Camera-type eye (tissue), 1 donor: Measurements from ENCODE around the genes EXOC6B and EGR4.

DNA sequence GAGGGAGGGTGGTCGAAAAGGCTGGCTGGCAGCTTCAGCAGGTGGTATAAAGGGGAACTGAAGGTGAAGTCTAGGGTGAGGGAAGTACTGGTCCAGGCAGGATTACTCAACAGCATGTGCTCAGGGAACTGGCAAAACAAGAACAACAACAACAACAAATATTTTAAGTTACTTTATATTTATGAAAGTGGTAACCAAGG is 40.7 kb upstream of the PCBP1 start:
- RAMPAGE, long total RNA = no peak

DNA sequence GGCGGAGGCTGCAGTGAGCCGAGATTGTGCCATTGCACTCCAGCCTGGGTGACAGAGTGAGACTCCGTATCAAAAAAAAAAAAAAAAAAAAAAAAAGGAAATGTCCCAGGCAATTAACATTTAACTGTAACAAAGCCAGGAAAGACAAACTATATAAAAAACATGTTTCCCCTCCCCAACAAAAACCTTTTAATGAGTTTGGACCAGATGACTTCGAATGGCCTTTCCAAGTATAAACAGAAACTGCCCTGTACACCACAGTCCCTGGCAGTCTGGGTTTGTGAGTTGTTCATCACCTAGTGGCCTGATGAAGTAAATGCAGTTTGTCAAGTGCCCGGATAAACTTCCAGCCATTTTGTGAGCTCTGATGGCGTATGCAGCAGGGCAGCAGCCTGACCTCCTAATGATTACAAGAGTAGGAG is 16.6 kb upstream of the PCBP1 start:
- RAMPAGE, long total RNA = no peak

DNA sequence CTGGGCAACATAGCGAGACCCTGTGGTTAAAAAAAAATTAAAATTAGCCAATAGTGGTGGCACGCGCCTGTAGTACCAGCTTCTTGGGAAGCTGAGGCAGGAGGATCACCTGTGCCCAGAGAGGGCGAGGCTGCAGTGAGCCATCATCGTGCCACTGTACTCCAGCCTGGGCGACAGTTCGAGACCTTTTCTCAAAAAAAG is 36.4 kb downstream of the PCBP1 start:
- RAMPAGE, long total RNA = no peak

- RAMPAGE, long total RNA = no peak
Observed at GRCh38 chr2:70141158-70141329, 49.8 kb downstream of the C2orf42 start.

DNA sequence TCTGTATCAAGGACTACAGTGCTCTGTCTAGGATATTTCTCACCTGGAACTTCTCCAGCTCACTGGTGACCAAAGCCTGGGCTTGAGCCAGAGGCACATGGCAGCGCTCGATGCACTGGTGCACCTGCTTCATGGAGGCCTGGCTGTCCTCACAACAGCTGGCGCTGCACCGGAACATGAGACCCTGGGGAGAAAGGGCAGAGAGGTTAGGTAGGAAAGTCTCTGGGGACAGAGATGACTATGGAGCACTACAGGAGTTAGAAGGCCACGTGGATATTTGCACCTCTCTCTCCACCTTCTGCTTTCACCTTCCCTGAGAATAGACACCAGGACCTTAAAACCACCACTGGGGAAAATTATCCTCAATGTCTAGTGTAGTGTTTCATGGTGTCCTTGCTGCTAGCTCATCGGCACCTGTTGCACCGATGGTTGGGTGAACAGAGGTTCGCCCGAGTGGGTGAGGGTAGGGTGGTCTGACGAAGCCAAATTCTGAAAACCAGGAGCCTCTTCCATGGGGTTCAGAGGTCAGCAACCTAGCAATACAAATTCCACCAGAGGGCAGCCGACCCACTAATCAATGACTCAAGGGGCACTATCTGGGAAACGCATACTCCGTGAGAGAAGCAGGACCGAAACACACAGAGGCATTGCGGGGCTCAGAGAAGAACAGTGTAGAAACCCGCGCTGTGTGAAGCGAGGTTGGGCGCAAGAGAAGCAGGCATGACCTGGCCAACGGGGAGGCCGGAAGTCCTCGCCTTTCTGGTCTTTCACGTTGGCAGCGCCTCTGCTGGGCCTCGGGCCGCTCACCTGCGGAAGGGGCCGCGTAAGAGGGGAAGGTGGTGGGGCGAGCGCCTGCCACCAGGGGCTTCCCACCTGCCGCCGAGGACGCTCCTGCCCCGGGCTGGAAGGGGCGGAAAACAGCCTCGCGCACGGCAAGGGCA is 800 bp downstream of the FAM136A start:
- RAMPAGE, long total RNA = no peak

- RAMPAGE, long total RNA = no peak
Observed at GRCh38 chr2:70403095-70403664, 101.3 kb upstream of the FAM136A start.

DNA sequence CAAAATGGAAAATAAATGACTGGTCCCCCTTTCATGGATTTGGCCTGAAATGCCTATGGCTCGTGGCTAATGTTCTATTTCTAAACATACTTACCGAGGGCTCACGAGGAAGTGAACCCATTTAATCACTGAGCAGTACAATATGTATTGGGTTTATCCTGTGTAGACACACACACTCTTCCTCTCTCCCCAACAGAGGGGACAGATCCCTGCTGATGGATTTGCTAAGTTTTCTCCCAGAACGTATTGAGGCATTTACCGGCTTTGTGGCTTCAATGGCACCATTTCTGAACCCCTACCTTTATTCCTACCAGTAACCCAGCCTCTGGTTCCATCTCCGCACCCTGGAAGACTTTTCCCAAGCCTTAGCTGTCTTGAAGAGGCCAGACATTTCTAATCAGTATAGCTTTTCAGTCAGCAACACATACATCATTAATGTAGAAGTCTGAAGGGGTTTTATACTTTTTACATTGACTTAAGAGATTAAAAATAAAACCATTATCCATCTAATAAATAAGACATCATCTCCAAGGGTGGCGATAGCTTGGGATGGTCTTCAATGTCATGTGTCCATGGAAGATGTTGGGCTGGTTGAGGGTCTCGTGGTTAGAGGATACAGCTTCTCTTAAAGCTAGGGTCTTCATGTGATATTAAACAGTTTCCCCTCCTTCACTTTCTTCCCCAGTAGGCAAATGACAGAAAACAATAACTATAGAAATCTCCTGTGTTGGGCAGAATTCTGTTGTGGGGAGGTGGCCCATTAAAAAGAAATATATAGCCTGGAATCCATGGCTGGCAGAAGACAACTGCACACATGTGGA is 103.7 kb downstream of the TGFA start:
- RAMPAGE, long total RNA = no peak

DNA sequence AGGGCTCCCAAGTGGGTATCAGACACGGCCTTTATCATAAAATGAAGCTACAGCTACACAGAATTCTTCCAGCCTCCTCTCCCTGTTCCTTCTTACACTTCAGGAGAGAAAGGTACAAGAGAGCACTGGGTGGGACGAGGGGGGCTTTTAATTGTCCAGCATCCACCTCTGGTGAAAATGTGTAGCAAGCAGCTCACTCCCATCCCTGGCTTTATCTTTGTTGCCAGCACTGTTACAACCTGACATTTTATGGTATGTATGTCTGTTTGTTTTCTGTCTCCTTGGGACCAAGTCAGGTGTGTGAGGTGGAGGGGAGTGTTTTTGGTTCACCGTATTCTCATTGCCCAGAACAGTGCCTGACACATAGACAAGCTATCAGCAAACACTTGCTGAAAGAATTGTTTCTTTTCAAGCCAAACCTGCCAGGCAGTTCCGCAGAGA is 24.8 kb downstream of the TGFA start:
- RAMPAGE, long total RNA = no peak

- RAMPAGE, long total RNA = no peak
Observed at GRCh38 chr2:70554033-70554666, 524 bp upstream of the TGFA start.

GRCh38 chr2:70557081-70557621 is 3.5 kb upstream of the TGFA start:
- RAMPAGE, long total RNA = no peak

DNA sequence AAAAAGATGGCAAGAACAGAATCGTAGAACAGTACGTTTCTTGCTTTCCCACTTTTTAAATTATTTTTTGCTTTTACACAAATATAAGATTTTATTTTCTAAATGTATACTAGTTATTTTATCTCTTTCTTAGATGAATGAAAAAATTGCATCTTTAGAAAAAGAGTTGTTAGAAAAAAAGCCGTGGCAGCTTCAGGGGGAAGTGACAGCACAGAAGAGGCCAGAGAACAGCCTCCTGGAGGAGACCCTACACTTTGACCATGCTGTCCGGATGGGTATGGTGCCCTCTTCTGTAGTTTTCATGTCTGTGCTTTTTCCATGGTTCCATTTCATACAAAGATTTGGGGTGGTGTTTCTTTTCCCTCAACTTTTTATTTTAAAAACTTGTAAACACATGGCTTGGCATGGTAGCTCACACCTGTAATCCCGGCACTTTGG is 7.9 kb downstream of the MPHOSPH10 start:
- RAMPAGE, long total RNA = no peak

GRCh38 chr2:71276253-71277337 is 49.7 kb upstream of the PAIP2B start:
- RAMPAGE, long total RNA = no peak

DNA sequence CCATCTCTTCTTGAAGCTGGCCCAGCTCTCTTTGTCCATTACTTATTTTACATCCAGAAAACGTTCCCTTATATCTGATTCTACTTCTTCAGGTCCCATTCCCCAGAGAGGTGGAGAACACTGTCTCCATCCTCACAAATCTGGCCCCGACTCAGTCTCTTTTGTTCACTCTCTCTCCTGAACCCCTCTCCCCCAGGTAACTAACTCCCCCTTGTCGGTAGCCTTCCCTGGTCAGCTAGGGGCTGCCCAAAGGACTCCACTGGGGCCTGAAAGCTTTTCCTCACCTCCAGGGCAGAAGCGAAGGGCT is 249.5 kb downstream of the CYP26B1 start:
- RAMPAGE, long total RNA = no peak

GRCh38 chr2:72144257-72145245 is 3.1 kb downstream of the CYP26B1 start:
- RAMPAGE, long total RNA = no peak

DNA sequence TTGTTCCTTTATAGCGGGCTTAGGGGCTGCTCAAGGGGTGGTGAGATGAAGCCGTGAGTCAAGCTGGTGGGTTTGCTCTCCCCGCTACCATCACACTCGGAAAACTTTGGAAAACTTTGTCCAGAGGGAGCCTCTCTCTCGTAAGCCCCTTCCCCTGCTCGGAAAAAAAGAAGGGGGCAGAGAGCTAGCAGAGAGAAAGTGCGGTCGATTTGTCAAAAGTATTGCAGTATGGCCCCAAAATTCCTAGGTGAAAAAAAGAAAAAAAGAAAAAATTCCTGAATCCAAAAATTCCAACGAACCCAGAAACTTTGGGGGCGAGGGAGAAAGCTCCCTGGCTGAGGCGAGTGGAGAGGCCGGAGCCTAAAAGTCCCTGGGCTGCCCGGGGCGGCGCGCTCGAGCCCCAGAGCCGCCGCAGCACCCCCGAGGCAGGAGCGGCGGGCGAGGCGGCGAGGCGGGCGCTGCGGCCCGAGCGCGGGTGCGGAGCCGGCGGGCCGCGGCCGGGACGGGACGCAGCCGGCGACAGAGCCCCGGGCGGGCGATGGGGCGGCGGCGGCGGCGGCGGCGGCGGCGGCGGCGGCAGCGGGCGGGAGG is 531 bp upstream of the CYP26B1 start:
- RAMPAGE, long total RNA = no peak

- RAMPAGE, long total RNA = no peak
Observed at GRCh38 chr2:72753163-72753986, 72.5 kb downstream of the EXOC6B start.

- RAMPAGE, long total RNA = start-site peak on the minus strand at chr2:72825924-72826016, 273 reads
Observed at GRCh38 chr2:72824980-72826360, at the start of gene EXOC6B. Gene EXOC6B (minus strand): TSS chr2:72826033.

GRCh38 chr2:73112058-73112772 is 533 bp downstream of the RAB11FIP5 start:
- RAMPAGE, long total RNA = no peak

- RAMPAGE, long total RNA = no peak
Observed at GRCh38 chr2:73175519-73176073, 26.8 kb upstream of the NOTO start.

- RAMPAGE, long total RNA = no peak
Observed at GRCh38 chr2:73293407-73293924, at the start of gene EGR4. Gene EGR4 (minus strand): TSS chr2:73293548.